ENCODE measurements around the genes PTGES2 and GOLGA2.

- PRO-cap = no peak
- RAMPAGE, long total RNA = no peak
These were observed 14.4 kb upstream of the DPM2 start for GRCh38 chr9:127951898-127952591.

GRCh38 chr9:127966342-127967013 is 14.3 kb downstream of the EEIG1 start:
- PRO-cap = no peak
- RAMPAGE, long total RNA = no peak

DNA sequence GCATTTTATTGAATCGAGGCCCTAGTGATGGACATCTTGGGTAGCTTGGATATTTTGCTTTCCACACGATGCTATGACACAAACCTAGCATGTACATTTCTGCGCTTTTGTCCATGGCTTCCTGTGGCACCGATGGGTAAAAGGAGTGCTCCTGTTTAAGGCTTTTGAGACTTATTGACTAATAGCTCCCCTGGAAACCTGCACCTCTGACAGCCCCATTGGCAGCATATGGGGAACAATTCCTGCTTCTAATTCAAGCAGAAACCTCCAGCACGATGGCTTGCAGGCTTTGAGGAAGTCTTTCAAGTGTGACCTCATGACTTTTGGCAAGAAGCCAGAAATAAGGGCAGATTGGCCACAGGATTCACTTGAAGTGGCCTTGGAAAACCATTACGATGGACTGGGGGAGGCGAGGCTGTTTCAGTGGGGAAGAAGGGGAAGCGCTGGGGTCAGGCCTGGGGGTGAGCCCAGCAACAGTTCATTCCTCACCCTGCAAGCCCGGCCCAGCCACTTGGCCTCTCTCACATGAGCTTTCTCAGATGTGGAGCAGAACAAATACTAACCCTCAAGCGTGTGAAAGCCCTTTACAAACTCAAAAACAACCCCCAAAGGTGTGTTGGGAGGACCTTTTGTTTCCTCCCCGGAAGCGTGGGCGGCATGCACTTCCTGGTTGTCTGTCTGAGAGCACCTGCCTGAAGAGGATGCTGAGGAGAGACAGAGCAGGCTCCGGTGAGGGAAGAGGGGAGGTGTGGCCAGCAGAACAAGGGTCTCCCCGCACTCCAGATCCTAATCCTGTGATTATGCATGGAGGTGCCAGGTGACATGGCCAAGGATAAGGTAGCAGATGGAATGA is 26.8 kb upstream of the EEIG1 start:
- PRO-cap = no peak
- RAMPAGE, long total RNA = no peak

- PRO-cap = no peak
- RAMPAGE, long total RNA = no peak
These were observed 40.9 kb downstream of the NAIF1 start for GRCh38 chr9:128026094-128026666.

DNA sequence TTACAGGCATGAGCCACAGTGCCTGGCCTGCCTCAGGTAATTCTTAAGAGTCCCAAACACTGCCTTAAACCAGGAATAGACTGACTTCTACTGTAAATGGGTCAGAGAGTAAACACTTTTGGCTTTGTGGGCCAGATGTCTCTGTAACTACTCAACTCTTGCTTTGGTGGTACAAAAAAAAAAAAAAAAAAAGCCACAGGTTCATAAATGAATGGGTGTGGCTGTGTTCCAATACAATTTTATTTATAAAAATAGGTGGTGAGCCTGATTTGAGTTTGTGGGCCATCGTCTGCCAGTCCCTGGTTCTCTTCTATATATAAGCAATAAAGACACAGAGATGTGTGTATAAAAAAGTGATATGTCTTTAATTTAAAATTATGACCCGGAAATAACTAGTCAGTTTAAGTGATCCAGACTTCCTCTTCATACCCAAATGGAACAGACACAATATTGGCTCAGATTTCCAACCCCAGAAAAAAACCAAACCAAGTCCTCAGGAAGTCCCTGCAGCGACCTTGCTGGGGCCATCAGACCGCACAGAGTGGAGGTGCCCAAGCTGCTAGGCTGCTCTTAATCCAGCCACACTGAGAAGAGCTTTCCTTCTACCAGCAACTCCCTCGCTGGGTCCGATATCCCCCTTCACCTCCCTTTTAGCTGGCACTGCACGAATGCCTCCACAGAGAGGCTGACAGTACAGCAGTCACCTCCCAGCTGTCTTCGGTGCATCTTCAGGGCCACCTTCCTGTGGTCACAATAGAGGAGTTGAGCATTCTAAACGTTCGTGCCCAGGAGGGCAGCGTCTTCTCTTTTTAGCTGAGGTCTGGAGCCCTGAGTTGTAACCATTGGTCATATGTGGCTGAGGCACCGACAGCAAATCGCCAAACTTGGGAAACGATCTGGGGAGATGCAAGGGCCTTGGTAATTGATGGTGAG is 6.0 kb downstream of the NAIF1 start:
- PRO-cap = no peak
- RAMPAGE, long total RNA = no peak

DNA sequence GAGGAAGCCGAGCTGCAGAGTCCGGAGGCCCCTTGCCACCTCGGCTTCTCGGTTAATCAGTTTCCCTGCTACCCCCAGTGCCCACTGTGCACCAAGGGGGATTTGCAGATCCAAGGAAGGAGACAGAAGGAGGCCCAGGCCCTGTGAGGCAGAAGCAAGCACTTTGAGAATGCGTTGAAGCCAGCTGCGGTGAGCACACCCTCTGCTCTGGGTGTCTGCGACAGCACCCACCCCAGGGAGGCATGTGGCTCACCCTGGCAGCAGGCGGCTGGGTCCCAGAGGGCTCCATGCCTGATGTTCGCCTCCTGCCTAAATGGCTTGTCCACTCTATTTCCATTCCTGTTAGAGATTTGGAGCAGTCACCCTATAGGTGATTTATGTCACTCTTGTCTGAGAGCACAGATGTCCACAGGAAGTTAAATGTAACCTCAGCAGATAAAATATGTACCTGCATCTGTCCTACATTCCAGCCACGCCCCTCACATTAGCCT is 28.3 kb downstream of the PTGES2 start:
- PRO-cap = no peak
- RAMPAGE, long total RNA = no peak

GRCh38 chr9:128102534-128102788 is 25.1 kb downstream of the PTGES2 start:
- PRO-cap = no peak
- RAMPAGE, long total RNA = no peak

DNA sequence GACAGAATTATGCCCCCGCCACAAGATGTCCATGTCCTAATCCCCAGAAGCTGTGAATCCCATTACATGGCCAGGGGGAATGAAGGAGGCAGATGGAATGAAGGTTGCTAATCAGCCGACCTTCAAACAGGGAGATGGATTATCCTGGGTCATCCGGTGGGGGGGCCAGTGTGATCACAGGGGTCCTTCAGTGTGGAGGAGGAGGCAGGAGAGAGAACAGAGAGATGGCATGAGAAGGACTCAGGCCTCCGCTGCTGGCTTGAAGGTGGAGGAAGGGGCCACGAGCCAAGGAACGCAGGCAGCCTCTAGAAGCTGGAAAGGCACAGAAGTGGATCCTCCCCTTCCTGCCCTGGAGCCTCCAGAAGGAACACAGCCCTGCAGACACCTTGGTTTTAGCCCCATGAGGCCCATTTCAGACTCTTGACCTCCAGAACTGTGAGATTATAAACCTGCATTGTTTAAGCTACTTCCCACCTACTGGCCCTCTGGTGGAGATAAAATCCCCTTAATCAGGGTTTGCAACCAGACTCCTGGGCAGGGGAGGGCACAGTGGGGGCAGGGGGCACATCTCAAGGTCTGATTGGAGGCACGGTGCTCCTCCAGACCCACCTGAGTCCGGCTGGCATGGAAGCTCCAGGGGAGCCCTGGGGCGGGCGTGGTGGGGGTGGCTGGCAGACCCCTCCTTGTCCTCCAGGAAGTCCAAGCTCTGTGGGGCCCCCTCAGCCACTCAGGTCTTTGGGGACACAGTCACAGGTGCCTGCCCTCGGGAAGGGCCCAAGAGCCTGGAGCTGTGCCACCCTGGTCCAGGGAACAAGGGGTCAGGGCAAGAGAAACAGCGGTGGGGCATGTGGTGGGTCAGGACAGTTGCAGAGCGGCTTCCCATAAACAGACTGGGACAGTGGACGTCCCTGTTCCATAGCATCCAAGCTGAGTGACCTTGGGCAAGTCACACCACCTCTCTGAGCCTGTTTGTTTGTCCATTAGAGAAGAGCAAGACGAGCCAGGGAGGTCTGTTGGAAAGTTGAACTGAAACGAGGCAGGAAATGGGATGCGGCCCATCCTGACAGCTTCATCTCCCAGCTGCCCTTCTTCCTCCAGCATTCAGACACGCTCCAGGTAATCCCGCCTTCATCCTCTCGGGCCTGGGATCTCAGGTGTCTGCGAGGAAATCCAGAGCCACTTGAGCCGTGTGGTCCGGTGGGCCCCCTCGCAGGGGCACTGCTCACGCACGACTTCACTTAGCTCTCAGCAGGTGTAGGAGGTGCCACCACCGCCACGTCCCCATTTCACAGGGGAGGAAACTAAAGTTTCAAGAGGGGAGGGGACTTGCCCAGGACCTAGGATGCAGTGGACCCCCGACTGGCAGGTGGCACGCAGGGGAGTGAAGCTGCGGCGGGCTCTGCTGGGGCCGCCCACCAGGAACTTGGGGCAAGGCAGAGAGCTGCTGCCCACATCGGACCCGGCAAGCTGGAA is 13.5 kb downstream of the PTGES2 start:
- PRO-cap = no peak
- RAMPAGE, long total RNA = no peak

DNA sequence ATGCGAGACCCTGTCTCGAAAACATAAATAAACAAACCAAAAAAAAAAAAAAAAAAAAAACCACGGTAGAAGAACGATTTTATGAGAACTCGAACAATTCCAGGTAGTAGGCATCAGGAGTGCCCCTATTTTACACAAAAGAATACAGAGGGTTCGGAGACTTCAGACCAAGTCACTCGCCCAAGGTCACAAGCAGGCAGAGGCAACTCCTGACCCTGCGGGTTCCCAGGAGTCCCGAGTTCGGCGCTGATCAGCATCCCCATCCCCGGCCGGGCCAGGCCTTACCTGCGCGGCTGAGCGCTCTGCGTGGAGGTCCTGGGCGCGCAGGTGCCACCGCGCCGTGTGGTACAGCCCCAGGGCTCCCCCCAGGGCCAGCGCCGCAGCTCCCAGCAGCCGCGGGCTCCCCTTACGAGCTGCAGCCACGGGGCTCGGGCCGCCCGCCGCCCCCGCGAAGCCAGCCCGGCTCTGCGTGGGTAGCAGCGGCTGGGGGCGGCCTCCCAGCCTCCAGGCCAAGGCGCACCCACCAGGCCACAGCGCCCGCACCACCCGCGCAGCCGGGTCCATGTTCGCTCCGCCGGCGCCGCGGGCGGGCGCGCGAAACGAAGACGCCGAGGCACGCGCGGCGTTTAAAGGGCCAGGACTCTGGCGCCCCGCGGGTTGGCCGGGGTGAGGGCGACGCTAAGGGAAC is at the start of gene PTGES2:
PTGES2 (minus strand) TSS at position 576 of the 688 bp plus-strand sequence.
- PRO-cap = unidirectional peak, plus-strand start at position 169 of the sequence; bidirectional peak, plus-strand start at position 274 of the sequence, minus-strand start at position 272 of the sequence; bidirectional peak, plus-strand start at position 655 of the sequence, minus-strand start at position 573 of the sequence
- RAMPAGE, long total RNA = no peak

- PRO-cap = no peak
- RAMPAGE, long total RNA = no peak
These were observed 4.5 kb upstream of the PTGES2 start for GRCh38 chr9:128131876-128132596.

GRCh38 chr9:128211511-128212248 is 8.5 kb downstream of the DNM1 start:
- PRO-cap = no peak
- RAMPAGE, long total RNA = no peak

- PRO-cap = no peak
- RAMPAGE, long total RNA = no peak
These were observed 11.5 kb downstream of the DNM1 start for GRCh38 chr9:128214364-128215360.

DNA sequence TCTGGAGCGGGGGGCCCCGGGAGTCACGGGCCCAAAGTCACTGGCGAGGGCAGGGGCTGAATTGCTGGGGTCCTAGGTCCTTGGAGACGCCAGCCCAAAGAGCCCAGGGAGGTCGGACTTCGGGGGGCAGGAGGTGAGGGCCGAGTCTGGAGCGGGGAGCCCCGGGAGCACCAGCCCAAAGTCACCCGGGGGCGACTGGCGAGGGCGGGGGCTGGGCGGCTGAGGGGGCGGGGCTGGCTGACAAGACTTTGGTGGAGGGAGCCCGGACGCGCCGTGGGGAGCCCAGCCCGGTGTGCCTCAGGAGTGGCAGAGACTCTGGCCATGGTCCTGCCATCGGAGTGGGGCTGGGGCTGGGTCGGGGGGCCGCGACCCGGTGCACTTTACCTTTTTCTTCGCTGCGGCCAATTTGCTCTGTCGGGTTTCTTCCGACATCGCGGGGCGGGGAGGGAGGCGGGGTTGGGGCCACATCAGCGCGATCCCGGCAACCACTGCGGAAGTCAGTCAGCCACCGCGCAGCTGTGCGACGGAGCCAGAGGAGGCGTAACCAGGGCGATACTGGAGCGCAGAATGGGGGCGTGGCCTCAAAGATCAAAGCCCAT is at the start of gene GOLGA2:
GOLGA2 (minus strand) TSS at position 499 of the 599 bp plus-strand sequence.
- PRO-cap = bidirectional peak, plus-strand start at position 279 of the sequence, minus-strand start at position 197 of the sequence; bidirectional peak, plus-strand start outside the sequence, minus-strand start at position 490 of the sequence
- RAMPAGE, long total RNA = start-site peak on the minus strand centred at position 446 of the sequence, 22 bp wide, 275 and 86 reads in 2 replicates

DNA sequence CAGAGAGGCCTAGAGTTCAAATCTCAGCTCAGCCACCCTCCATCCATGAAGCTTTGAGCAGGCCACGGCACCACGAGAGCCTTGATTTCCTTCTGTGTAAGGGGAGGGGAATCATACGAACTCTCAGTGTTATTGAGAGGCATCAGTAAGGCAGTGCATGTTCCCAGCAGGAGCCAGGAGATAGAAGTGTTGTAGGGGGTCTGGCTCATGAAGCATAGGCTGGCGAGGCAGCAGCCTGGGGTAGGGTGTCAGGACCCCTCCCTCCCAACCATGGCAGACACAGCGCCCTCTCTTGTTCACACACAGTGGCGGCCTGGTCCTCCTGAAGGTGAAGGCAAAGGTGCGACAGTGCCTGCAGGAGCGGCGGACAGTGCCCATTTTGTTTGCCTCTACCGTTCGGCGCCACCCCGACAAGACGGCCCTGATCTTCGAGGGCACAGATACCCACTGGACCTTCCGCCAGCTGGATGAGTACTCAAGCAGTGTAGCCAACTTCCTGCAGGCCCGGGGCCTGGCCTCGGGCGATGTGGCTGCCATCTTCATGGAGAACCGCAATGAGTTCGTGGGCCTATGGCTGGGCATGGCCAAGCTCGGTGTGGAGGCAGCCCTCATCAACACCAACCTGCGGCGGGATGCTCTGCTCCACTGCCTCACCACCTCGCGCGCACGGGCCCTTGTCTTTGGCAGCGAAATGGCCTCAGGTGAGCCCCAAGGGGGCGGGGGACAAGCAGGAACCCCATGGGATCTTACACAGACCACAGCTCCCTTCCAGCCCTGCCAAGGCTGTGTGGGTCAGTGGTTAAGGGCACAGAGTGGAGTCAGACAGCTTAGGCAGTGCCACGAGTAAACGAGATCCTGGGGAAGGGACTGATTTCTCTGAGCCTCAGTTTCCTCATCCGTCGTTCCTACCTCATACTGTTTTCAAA is 4.8 kb downstream of the SLC27A4 start:
- PRO-cap = no peak
- RAMPAGE, long total RNA = no peak

DNA sequence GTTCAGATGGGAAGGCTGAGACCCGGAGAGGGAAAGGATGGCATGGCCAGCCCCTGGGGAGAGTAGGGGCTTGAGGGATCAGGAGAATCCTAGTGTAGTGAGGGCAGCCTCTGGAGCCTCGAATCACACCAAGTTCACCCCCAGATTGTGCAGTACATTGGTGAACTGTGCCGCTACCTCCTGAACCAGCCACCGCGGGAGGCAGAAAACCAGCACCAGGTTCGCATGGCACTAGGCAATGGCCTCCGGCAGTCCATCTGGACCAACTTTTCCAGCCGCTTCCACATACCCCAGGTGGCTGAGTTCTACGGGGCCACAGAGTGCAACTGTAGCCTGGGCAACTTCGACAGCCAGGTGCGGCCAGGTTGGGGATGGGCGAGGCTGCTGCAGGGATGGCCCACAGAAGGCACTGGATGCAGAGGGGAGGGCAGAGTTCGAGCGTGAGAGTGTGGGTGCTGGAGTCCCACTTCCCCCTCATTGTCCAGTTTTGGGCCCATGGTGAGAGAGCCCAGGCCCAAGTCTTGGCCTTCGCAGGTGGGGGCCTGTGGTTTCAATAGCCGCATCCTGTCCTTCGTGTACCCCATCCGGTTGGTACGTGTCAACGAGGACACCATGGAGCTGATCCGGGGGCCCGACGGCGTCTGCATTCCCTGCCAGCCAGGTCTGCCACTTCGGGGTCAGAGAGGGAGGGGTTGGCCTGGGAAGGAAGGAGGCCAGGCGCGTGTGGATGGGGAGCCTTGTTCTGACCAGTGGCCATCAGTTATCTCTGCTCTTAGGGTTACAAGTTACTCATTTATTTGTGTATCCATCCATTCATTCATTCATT is 12.8 kb downstream of the SLC27A4 start:
- PRO-cap = no peak
- RAMPAGE, long total RNA = no peak

DNA sequence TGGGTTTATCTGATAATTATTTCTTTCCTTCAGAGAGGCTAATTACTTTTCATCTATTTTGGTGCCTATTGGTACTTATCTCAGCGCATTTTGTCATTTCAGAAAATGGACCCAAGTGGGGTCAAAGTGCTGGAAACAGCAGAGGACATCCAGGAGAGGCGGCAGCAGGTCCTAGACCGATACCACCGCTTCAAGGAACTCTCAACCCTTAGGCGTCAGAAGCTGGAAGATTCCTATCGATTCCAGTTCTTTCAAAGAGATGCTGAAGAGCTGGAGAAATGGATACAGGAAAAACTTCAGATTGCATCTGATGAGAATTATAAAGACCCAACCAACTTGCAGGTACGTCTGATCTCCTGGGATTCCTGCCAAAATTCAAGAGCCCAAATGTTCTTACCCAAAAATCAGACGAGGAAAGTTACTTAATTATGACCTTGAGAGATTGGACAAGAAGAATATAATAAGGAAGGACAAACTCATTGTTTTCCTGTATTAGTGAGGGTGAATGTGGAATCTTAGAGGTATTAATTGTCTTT is 14.3 kb downstream of the SPTAN1 start:
- PRO-cap = no peak
- RAMPAGE, long total RNA = no peak

- PRO-cap = no peak
- RAMPAGE, long total RNA = no peak
These were observed 48.8 kb downstream of the DYNC2I2 start for GRCh38 chr9:128607569-128608432.

DNA sequence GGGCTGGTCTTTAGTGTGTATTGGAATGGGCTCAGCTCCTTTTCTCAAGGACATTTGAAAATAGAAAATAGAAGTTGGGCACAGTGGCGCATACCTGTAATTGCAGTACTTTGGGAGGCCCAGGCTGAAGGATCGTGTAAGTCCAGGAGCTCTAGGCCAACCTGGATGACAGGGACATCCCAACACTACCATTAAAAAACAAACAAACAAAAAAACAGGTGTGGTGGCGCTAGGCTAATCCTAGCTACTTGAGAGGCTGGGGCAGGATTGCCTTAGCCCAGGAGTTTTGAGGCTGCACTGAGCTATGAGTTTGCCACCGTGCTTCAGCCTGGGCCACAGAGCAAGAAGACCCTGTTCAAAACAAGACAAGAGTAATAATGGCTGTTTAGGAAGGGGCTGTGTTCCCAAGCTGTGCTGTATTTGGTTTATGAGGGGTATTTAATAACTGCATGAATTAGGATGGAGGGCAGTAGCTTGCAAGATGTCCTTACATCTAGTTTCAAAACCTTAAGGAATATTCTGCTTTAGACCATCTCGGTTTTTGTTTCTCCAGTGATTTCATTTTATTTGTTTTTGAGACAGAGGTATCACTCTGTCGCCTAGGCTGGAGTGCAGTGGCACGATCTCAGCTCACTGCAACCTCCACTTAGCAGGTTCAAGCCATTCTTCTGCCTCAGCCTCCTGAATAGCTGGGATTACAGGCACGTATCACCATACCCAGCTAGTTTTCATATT is 4.8 kb upstream of the PKN3 start:
- PRO-cap = unidirectional peak, plus-strand start at position 217 of the sequence
- RAMPAGE, long total RNA = no peak

- PRO-cap = bidirectional peak, plus-strand start at chr9:128881696, minus-strand start at chr9:128881497
- RAMPAGE, long total RNA = no peak
These were observed 277 bp downstream of the KYAT1 start for GRCh38 chr9:128881561-128881785.

DNA sequence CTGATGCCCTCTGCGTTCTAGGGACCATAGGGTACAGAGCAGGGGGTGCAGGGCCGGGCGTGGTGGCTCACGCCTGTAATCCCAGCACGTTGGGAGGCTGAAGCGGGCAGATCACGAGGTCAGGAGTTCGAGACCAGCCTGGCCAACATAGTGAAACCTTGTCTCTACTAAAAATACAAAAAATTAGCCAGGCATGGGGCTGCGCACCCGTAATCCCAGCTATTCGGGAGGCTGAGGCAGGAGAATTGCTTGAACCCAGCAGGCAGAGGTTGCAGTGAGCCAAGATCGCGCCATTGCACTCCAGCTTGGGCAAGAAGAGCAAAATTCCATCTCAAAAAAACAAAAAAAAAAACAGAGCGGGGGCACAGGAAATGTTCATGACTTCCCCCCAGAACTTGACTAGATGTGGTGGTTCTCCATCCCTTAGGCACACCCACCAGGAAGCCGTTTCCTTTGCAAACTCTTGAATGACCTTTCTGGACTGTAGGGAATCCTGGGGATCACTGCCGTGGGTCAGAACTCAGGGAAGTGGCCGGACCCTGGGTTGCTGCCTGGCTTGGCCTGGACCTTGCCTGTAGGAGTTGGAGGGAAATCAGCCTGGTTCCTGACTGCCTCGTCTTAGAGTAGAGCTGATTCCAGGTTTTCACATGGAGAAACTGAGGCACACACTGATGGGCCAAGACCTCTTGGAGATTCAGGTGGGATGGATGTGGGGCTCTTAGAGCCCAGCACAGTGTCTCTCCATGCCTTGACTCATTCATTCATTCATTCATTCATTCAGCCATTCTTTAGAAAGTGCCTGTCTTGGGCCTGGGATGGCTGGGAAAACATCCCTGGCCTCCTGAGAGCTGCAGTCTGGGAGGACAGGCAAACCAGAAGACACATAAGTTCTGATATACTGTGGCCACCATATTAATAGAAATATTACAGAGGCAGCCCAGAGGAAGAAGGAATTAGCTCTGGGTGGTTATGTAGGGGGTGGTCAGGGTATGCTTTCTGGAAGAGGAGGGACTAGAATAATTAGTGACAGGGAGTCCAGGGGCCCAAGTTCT is 2.0 kb downstream of the LRRC8A start:
- PRO-cap = no peak
- RAMPAGE, long total RNA = no peak